MCF 10A (cell line): ENCODE data around the genes FAM114A1 and KLHL5.

GRCh38 chr4:38692043-38692507, 28.1 kb downstream of the KLF3 start:
- PRO-cap, result no peak
- RRBS, result no CpG with 5 or more reads among the region's 3 CpGs

DNA sequence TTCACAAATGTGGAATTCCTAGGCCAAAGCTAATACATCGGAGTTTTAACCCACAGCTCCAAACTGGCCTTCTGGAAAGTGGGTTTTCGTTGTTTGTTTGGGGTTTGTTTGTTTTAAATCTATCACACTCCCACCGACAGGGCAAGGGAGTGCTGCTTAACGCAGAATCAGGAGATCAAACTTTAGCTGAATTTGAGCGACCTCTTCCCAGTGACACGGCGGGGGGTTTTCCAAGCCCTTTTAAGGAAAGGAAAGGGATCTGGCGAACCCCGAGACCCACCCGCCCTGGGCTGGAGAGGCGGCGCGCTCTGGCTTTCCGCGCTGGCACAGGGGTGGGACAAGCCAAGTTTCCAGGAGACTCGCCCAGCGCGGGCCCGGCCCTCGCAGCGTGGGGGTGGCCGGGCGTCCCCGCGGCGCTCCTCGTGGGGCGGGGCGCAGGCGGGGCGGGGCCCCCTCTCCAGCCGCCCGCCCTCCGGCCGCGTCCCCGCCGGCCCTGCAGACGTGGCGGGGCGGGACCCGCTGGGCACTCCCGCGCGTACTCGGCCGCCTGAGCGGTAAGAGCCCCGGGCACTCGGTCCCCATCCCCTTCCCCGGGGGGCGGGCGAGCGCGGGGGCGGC, at the start of gene FAM114A1:
TSS of gene FAM114A1 (plus strand) at position 526 of the 618 bp plus-strand sequence.
- PRO-cap, result bidirectional peak, plus-strand start at position 526 of the sequence, minus-strand start at position 422 of the sequence
- RRBS, result under 1% methylated on average over 25 of the region's 56 CpGs

DNA sequence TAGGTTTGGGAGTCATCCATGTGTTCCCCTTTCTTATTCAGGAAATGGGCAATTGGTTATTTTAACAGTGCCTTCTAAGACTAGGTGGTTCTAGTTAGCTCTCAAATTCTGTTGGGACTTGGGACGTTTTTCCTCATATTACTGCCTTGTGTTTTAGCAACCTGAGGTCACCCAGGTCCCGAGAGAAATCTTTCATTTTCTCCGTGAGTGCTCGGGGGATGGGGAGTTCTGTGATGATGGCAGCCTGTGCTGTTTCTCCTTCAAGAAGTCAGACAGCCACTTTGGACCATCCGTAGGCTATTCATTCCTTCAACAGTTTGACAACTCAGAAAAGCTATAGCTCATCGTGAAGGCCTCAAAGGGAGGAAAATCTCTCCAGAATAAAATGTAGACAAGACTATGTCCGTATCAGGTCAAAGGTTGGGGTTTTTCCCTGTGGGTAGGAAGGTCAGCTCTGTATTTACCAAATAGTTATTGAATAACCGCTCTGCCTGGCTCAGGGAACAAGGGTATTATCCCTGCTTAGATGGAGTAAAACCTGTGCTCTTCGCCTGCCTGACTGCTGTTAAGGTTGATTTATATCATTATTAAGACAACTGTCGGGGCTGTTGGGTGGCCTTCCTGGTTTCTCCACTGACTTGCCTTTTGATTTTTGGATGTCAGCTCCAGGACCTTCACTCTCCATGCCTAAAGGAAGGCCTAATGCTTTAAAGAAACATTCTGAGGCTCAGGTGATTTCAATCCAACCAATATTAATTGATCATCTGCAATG, 36.6 kb downstream of the FAM114A1 start:
- PRO-cap, result no peak
- RRBS, result no CpG with 5 or more reads among the region's 10 CpGs

DNA sequence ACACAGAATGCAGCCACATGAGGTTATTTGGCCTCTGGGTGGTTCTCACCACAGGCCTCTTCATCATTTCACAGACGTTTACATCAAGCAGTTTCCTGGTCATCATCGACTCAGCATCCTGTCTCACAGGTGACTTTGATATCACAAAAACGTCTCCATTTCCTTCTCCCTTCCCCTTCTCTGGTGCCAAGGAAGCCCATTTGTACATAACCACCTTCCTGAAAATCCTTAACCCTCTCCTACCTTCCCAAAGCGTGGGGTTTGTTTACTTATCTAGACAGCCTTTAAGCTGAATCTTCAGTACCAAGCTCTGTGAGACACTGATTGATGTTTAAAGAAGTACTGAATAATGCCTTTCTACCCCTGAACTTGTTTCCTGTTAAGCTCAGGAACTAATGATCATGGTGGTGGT, 81.9 kb downstream of the FAM114A1 start:
- PRO-cap, result no peak
- RRBS, result no CpG with 5 or more reads among the region's 4 CpGs

GRCh38 chr4:38965163-38965682, 67.0 kb downstream of the TMEM156 start:
- PRO-cap, result no peak
- RRBS, result no CpG with 5 or more reads among the region's 9 CpGs

GRCh38 chr4:39045801-39046423, 13.7 kb upstream of the TMEM156 start:
- PRO-cap, result no peak
- RRBS, result no CpG with 5 or more reads among the region's 4 CpGs

- PRO-cap, result no peak
- RRBS, result no CpG with 5 or more reads among the region's 11 CpGs
Observed at GRCh38 chr4:39062019-39063002, at the start of gene KLHL5. Gene KLHL5 (plus strand): TSS chr4:39062232.

- PRO-cap, result no peak
- RRBS, result no CpG with 5 or more reads among the region's 12 CpGs
Observed at GRCh38 chr4:39307966-39309128, 57.8 kb downstream of the RFC1 start.

- PRO-cap, result no peak
Observed at GRCh38 chr4:39408986-39409246, 2.2 kb downstream of the KLB start.

DNA sequence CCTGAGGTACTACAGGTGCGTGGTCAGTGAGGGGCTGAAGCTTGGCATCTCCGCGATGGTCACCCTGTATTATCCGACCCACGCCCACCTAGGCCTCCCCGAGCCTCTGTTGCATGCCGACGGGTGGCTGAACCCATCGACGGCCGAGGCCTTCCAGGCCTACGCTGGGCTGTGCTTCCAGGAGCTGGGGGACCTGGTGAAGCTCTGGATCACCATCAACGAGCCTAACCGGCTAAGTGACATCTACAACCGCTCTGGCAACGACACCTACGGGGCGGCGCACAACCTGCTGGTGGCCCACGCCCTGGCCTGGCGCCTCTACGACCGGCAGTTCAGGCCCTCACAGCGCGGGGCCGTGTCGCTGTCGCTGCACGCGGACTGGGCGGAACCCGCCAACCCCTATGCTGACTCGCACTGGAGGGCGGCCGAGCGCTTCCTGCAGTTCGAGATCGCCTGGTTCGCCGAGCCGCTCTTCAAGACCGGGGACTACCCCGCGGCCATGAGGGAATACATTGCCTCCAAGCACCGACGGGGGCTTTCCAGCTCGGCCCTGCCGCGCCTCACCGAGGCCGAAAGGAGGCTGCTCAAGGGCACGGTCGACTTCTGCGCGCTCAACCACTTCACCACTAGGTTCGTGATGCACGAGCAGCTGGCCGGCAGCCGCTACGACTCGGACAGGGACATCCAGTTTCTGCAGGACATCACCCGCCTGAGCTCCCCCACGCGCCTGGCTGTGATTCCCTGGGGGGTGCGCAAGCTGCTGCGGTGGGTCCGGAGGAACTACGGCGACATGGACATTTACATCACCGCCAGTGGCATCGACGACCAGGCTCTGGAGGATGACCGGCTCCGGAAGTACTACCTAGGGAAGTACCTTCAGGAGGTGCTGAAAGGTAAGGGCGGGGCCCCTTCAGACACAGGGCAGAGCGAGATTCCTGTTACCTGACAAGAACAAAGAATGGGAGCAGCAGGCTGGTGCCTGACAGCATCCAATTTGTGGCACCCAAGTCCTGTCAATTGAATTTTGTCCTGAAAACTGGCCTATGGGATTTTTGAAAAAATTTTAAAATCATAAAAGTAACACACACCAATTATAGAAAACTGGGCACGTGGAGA, 11.8 kb downstream of the RPL9 start:
- PRO-cap, result unidirectional peak, minus-strand start at position 451 of the sequence; unidirectional peak, minus-strand start at position 838 of the sequence
- RRBS, result 83% methylated on average over 13 of the region's 77 CpGs

GRCh38 chr4:39457436-39457873, 1.3 kb downstream of the RPL9 start:
- PRO-cap, result no peak
- RRBS, result no CpG with 5 or more reads among the region's 6 CpGs

GRCh38 chr4:39523996-39524557, 3.2 kb downstream of the UGDH start:
- PRO-cap, result no peak
- RRBS, result no CpG with 5 or more reads among the region's 3 CpGs

GRCh38 chr4:39526310-39526595, 986 bp downstream of the UGDH start:
- PRO-cap, result no peak
- RRBS, result no CpG with 5 or more reads among the region's 3 CpGs

DNA sequence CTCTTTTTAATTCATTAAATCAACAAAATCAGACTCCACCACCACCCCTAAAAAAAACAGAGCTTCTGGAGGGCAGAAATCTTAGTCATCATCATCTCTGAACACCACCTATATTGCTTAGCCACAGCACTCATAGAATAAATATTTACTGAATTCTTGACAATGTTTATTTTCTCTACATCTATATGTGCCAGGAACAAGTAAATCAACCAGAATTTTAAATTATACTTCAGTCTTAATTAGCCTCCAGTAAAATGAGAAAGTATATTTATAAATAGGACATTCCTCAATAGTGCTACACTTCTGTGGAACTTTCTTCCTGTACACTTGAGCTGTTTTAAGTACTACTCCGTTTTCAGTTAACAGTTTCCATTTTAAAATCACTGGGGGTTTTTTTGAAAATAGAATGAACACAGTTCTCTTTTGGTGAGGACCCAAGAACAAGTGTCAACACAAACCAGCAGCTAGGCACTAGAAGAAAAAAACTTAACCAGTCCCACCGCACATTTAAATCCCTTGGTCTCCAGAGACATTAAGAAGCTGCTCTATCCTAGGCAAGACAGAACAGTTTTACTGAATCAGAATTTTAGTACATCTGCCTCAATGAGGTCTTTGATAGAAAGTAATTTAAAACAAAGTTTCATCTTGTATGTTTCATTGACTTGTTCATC, 25.5 kb downstream of the SMIM14 start:
- PRO-cap, result no peak
- RRBS, result no CpG with 5 or more reads among the region's 2 CpGs

GRCh38 chr4:39614623-39615153, 24.0 kb downstream of the SMIM14 start:
- PRO-cap, result no peak
- RRBS, result no CpG with 5 or more reads among the region's 1 CpG

GRCh38 chr4:39637998-39638376, 678 bp downstream of the SMIM14 start:
- PRO-cap, result no peak
- RRBS, result no CpG with 5 or more reads among the region's 12 CpGs

DNA sequence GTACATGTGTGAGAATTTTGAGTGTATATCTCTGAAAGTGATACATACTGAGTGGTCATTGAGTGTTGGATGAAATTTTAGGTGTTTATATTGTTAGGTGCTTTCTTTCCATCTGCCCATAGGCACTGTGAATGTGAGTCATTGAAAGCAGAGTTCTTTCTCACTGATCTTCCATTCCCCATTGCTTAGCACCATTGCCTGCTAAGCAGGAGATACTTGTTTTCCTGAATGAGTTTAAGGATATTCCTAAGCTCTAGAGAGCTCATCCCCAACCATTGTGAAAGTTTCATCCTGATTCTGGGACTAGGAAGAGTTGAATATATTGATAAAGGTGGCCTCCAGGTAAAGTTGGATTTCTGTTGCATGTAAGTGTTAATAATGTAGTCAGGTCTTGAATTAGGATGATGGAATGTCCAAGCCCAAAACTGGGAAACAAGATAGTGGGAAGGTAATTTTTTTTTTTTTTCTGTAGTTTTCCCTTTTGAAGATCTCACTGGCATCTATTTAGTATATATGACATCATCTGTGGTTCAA, 22.0 kb downstream of the UBE2K start:
- PRO-cap, result no peak

GRCh38 chr4:39866402-39867171, 111.1 kb downstream of the PDS5A start:
- PRO-cap, result no peak
- RRBS, result no CpG with 5 or more reads among the region's 6 CpGs

DNA sequence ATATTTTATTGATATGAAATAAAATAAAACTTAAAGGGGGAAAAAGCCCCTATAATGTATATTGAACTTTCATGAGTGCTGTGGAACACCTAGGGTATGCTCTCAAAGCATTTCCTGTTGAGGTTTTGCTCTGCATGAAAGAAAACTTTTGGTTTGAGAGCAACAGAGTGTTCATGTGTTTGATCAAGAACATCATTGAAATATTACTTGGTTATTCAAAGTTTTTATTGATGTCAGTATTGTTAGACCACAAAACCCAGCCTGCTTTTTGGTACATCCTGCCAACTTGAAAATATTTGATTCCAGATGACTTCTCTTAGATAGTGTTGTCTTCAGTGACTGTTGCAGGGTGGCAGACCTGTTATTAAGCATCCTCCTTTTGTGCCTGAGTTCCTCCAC, 68.0 kb downstream of the N4BP2 start:
- PRO-cap, result no peak

- PRO-cap, result no peak
- RRBS, result no CpG with 5 or more reads among the region's 13 CpGs
Observed at GRCh38 chr4:40213949-40214999, 17.4 kb downstream of the RHOH start.